Bronchus (tissue), 1 donor: ENCODE measurements around a stretch of chr14.

DNA sequence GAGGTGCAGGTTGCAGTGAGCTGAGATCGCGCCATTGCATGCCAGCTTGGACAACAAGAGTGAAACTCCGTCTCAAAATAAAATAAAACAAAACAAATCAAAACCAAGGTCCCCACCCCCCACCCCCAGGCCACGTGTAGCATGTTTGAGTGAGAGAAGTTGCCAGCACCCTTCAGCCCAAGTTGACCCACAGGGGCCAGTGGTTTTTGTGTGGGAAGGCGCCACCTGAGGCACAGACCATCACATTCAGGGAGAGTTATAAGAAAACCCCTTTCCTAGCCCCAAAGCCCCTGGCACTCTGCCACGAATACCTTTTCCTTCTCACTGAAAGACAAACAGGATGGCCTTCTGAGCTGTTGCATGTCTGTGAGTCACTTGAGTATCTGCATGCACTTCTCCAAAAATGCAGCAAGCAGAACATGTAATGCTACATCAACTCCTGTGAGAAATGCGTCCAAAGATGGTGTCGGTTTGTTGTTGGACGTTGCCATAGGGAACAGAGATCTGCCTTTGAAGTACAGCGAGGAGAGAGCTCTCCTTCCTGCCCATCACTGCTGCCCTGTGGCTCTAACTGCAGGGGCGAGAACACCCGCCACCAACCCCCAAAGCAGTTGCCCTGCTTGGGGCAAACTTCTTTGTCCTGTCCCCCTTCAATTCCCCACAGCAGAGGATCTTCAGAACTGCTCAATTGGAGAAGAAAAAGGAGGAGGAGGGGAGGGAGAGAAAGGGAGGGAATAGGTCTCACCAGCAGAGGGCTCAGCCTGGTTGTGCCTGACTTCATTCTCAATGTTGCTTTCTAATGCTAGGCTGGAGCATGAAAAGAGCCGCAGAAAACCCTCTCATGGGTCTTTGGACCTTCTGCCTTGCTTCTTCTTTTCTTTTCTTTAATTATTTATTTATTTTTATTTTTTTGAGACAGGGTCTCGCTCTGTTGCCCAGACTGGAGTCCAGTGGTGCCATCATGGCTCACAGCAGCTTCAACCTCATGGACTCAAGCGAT, 2.6 kb upstream of the TRAF3 start:
- PRO-cap, result no peak

- PRO-cap, result no peak
These were observed 44.3 kb downstream of the AMN start for GRCh38 chr14:102966458-102967409.

- PRO-cap, result no peak
These were observed 63.9 kb downstream of the CDC42BPB start for GRCh38 chr14:102993378-102993939.

DNA sequence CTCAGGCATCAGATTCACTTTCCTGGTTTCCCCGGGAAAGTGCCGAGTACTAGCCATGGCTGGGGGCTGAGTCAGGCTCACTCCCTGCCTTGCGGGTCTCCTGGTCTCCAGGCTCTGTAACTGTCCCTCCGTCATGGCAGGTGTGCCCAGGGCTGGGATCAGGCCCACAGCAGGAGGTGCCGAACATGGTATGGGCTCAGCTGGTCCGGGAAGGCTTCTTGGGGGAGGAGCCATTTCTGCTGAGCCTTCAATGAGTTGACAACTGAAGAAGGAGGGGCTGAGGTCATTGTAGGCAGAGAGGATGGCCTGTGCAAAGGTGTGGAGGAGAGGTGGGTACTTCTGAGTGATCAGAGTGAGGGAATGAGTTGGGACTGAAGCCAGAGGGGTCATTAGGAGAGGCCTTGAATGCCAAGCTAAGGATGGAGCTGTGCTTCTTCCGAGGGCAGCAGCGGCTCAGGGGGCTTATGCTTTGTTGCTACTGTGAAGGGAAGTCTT, 745 bp downstream of the EXOC3L4 start:
- PRO-cap, result no peak

- PRO-cap, result no peak
These were observed 3.6 kb downstream of the EXOC3L4 start for GRCh38 chr14:103098147-103098472.

- PRO-cap, result unidirectional peak, minus-strand start at chr14:103111016
These were observed 12.4 kb upstream of the TNFAIP2 start for GRCh38 chr14:103110553-103111472.

- PRO-cap, result no peak
These were observed 6.6 kb upstream of the TNFAIP2 start for GRCh38 chr14:103116631-103117093.

DNA sequence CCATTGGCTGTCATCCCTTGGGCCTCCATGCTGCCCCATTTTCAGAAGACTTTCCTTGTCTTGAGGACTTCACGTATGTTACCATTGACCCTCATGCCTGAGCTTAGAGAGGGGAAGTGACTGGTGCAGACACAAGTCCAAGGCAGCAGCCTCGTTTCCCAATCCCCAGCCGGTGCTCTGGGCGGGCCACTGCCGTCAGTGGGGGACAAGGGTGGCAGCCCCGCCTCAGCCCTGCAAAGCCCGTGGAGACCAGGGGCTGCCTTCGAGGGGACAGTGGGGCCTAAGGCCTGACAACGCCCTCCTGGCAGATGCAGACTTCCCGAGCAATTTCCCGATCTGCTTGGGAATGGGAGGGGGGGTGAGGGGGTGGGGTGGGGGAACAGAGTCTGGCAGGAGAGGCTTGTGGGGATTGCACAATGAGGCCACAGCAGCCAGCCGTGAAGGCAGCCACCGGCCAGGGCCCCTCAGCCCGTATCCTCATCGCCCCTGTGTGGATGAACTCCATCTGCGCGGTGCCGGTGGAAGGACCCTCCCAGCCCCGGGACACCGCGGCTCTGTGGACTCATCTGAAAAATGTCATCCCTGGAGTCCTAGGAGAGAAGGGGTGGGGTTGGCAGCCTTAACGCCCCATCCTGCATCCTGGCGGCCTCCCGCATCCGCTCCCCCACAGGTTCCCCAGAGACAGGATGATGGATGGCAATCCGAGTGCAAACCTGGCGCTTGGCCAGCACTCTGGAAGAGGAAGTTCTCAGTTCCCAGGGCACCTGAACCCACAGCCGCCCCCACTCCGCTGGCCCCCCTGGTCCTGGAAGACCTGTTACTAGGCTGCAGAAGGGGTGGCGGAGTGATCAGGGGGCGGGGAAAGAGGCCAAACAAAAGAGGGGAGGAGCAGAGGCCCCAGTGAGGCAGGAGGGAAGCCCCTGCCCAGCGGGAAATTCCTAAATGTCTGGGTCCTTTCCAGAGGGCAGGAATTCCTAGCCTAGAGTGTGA, 1.4 kb upstream of the TNFAIP2 start:
- PRO-cap, result bidirectional peak, plus-strand start at position 900 of the sequence, minus-strand start at position 658 of the sequence

DNA sequence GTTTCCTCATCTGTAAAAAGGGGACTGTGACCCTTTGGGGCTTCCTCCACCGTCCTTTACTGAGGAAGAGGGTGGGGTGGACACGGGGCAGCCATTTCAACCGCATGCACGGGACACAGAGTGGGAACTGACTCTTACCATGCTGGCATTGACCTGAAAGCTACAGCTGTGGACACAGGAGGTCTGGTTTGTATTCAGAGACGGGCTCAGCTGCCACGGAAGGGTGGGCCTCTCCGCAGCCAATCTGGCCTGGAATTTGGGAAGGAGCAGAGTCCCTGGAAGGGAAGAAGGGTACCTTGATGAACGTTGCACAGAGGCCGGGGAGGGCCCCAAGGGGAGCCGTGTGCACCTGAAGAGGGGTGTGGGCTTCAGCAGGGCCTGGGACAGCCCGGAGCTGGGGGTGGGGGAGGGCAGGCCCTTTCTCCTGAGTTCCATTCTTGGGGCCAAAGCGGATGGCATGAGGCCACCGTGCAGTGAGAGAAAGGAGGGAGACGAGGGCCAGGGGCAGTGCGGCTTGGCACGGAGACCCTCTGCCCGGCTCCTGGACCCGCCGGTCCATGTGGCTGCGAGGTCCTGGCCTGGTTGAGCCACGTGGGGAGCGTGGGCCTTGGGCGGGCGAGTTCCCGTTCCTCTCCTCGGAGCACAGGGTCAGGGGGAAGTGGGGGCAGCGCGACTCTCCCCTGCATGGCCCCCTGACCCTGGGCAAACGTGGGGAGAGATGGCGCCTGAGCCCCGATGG, 14.6 kb downstream of the TNFAIP2 start:
- PRO-cap, result no peak

GRCh38 chr14:103138432-103139513, 15.5 kb downstream of the TNFAIP2 start:
- PRO-cap, result no peak

DNA sequence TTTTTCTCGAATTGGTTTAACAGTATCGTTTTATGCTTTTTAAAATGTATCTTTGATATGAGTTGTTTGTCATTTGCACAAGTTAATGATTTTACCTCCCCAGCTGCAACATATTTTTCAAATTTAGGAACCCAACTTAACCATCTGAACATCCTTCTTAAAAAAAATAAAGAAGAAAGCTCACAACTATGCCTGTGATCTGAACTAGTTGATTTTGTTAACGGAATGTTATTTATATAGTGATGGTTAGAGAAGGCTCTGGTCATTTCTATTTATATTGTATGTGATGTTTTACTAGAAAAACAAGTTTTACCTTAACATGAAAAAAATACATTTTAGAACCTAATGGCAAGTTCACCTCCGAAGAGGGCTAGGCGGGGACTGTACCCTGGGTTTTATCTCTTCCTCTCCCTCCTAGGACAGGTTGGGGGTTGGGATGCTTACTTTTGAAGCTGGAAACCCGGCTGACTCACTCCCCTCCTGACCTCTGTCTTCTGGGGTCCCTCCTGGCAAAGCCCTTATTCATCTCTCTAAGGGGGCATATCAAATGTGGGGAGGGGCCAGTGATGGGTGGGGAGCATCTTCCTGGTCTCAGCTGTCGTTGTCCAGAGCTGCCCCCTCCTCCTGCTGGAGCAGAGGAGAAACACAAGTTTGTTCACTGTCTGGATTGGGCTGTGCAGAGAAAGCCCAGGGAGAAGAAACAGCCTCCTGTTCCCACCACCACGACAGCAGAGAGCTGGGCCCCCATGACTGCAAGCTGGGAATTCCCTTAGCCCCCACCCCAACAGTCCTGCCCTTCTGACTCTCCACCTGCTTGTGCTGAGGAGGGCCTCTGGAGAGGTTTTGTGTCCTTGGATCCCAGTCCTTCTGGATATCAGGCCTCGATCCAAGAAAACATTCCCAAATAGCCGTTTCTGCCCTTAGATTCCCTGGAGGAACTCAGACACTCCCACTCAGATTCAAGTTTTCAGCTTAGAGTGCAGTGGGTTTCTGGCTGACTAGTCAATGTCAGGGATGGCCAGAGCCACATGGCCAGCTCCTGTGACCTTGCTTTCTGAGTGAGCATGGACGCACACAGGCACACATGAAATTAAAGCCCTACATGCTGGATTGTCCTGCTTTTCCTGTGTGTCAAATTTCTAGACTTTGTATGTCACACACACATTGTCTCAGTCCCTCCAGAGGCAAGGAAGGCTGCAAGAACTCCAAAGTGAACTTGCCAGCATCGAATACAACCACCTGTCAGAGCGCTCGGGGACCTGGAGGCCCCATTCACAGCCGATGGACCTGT, 85.9 kb downstream of the TNFAIP2 start:
- PRO-cap, result no peak

DNA sequence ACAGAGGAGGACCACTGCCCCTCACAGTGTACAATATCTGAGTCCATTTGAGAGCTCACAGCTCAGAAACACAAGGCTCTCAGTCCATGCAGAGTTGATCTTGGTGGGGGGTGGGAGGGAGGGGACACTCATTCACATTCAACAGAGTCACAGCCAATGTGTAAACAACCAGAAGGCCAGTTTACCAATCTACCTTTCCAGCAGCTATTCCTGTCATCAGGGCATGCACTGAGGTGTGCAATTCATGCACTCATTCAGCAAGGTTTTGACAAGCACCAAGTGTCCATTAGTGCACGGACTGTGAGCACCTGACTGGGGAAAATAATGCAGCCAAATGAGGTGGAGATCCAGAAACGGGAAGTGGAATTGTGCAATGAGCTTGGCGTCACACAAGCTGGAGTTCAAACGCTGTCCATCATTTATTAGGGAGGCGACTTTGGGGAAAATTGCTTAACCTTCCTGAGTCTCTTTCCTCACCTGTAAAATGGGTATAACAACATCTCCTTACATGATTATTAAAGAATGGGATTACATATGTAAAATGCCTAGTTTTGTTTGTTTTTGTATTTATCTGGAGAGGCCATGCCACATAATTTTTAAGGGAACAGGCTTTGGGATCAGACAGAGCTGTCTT, 4.2 kb upstream of the EIF5 start:
- PRO-cap, result no peak

GRCh38 chr14:103386623-103387216, 1.5 kb downstream of the MARK3 start:
- PRO-cap, result no peak

- PRO-cap, result unidirectional peak, plus-strand start at chr14:103542374; bidirectional peak, plus-strand start at chr14:103542977, minus-strand start at chr14:103542856
These were observed 13.4 kb downstream of the TRMT61A start for GRCh38 chr14:103542014-103543130.

GRCh38 chr14:103672975-103673653, 42.1 kb downstream of the XRCC3 start:
- PRO-cap, result unidirectional peak, minus-strand start at chr14:103673180

- PRO-cap, result no peak
These were observed 39.7 kb downstream of the XRCC3 start for GRCh38 chr14:103675654-103675906.

DNA sequence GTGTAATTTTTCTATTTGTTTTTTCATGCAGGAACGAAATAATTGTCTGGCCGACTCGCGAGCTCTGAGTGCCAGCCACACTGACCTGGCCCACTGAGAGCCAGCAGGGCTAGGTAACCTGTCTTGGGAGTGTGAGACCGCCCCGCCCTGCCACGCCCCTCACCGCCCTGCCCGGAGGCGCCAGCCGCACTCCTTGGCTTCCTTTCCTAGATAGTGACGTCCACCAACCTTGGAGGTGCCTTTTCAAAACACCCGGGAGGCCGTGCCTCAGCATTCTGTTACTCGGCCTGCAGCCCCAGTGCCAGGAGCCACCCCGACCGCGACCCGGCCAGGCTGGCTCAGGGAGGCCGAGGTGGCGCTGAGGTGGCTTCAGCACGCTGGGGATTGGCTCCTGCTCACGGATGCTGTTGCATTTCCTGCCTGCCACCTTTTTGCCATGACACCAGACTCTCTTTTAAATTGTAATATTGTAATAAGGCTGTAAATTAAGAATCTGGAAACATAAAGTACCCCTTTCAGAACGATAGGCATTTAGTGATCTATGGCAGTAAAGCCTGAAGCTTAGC, 21.6 kb downstream of the XRCC3 start:
- PRO-cap, result bidirectional peak, plus-strand start at position 209 of the sequence, minus-strand start at position 87 of the sequence

DNA sequence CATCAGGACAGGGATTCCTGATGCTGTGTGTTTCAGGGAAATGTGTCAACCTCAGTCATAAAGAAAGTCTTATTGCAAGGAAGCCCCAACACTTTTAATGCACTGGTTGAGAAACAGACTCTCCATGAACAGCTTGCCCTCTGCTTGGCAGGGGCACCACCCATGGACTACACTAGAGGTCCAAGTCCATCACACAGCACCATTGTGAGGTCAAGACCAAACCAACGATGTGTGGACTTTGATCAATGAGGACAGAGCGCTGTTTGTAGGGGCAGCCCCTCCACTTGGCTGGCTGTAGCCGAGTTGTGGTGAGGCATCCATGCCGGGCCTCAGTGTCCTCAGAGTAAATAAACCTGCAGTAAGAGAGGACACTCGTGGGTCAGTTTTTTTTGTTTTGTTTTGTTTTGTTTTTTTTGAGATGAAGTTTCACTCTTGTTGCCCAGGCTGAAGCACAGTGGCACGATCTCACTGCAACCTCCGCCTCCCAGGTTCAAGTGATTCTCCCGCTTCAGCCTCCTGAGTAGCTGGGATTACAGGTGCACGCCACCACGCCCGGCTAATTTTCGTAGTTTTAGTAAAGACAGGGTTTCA, 29.9 kb downstream of the ZFYVE21 start:
- PRO-cap, result no peak

DNA sequence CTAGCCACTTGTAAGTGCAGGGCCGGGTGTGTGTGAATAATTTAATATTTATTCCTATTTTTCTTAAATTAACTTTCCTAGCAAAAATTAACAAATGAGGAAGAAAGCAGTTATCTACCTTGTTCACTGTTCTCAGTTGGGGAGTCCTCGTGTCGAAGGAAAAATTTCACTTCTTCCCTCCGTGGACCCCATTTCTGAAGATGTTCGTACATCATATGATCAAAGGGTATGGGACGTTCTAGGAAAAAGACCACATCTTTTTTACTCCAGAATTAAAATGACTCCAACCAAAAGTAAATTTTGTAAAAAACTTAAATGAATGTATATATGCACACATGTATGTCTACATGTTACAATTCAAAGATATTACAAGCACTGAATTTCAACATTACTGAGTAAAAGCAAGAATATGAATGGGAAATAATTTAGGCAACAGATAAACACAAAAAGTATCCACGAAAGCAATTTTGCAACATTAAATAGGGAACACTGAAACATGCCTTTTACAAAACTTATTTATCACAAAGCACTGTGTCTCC, 62.6 kb downstream of the PPP1R13B start:
- PRO-cap, result no peak

GRCh38 chr14:103797281-103797680, 50.1 kb downstream of the PPP1R13B start:
- PRO-cap, result no peak